Pulmonary lymph node (tissue), 1 donor: ENCODE measurements around the genes ANGPTL7 and MFN2.

GRCh38 chr1:10691493-10692120 lies 104.8 kb downstream of the CASZ1 start:
- PRO-cap = no peak

DNA sequence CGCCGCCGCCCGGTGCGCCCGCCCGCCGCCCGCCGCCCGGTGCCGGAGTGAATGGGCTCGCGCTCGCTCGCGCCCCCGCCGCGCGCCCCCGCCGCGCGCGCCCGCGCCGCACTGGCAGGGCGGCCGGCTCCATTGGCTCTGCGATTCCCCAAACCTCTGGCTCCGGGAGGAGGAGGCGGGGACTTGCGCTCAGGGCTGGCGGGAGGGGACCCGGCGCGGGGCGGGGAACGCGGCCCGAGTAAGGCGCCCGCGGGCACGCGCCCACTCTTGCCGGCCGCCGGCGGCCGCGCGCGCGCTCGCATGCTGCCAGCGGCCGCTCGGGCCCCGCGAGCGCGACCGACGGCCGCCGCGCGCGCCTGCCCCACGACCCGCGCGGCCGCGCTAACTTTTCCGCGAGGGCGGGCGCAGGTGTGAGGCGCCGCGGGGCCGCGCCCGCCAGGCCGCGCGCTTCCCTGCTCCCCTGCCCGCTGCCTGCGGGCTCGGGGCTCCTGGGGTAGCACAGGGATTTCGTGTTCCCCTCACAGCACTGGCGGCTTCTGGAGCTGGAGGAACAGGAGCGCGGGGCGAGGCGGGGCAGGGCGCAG lies 101.7 kb downstream of the CASZ1 start:
- PRO-cap = unidirectional peak, minus-strand start at position 44 of the sequence; unidirectional peak, minus-strand start at position 158 of the sequence

GRCh38 chr1:10717238-10718119 lies 79.0 kb downstream of the CASZ1 start:
- PRO-cap = no peak

- PRO-cap = no peak
Observed at GRCh38 chr1:10755251-10756375, 40.8 kb downstream of the CASZ1 start.

- PRO-cap = no peak
Observed at GRCh38 chr1:10761345-10762696, 34.6 kb downstream of the CASZ1 start.

DNA sequence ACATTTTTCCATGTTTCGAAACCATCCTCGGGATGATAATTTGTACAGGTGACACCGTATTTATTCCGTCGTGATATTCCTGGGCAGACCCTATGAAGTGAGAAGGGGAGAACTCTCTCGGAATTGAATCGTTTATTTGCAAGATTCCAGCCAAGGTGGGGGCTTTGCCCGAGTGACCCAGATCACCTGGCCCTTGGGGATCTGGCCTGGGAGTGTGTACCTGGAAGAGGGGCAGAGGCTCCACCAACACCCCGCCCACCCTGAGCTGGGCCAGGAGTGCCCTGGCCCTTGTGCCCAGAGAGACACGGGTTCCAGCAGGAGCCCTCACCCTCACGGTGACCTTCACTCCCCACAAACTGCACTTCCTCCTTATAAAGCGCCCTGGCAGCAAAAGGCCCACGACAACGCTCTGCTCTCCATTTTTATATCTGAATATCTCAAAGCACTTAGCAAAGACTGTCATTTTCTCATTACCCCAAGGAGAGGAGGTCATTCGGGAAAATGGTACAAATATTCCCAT lies 16.6 kb downstream of the CASZ1 start:
- PRO-cap = no peak

GRCh38 chr1:10818638-10819286 lies 22.3 kb upstream of the CASZ1 start:
- PRO-cap = no peak

- PRO-cap = no peak
Observed at GRCh38 chr1:10856057-10856413, 59.6 kb upstream of the CASZ1 start.

GRCh38 chr1:10903765-10904056 lies 78.2 kb downstream of the C1orf127 start:
- PRO-cap = no peak

- PRO-cap = no peak
Observed at GRCh38 chr1:11045339-11046076, 1.5 kb downstream of the MASP2 start.

DNA sequence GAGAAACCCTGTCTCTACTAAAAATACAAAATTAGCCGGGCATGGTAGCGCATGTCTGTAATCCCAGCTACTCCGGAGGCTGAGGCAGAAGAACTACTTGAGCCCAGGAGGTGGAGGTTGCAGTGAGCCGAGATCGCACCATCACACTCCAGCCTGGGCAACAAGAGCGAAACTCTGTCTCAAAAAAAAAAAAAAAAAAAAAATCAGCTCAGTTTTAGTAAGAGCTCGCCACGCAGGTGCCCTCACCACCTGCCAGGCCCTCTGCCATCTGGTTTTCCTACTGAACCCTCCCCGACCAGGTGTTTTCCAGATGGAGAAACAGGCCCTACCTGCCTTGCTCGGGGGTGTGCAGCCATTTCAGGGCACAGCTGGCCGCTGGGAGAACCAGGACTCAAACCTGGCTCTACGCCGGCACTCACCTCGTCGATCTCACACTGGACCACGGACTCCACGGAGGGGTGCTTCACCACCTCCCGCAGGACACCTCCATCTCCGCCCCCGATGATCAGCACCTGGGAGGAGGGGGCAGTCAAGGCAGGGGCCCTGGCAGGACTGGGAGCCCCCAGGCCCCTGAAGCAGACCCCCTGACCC lies 1.3 kb downstream of the SRM start:
- PRO-cap = no peak

DNA sequence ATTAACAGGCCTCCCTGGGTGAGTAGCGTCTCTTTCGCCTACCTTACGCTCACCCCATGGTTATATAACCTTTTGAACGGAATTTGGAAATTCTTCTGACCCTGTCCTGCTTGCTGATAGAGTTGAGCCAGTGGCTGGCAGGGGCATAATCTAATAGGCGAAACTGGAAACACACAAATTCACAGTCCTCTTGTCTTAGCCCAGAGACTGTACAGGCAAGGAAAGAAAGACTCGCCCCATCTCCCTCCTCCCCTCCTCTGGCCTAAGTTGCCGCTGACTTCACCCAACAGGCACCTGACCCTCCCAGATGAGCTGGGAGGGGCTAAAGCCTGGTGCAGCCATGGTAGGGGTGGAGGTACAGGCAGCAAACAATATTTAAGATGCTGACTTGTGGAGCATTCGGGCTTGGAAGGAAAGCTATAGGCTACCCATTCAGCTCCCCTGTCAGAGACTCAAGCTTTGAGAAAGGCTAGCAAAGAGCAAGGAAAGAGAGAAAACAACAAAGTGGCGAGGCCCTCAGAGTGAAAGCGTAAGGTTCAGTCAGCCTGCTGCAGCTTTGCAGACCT lies at the start of gene ANGPTL7:
Gene ANGPTL7, plus strand, starts transcription at position 402 of the 566 bp plus-strand sequence.
- PRO-cap = no peak

GRCh38 chr1:11267694-11268215 lies 5.2 kb upstream of the UBIAD1 start:
- PRO-cap = no peak

DNA sequence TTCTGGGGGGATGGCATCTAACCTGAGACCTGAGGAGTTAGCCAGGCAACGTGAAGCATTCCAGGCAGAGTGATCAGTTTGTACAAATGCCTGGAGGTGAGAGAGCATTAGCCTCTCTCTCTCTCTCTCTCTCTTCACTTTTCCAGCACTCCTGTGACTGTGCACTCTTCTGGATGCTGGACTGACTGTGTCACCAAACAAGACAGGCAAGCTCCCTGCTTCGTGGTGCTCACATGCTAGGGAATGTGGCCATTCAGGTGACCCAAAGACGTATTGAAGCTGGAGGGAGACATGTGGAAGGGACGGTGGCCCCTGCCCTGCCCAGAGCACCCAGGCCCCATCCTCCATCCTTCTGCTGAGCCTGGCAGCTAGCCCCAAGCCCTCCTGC lies 48.7 kb downstream of the UBIAD1 start:
- PRO-cap = no peak

DNA sequence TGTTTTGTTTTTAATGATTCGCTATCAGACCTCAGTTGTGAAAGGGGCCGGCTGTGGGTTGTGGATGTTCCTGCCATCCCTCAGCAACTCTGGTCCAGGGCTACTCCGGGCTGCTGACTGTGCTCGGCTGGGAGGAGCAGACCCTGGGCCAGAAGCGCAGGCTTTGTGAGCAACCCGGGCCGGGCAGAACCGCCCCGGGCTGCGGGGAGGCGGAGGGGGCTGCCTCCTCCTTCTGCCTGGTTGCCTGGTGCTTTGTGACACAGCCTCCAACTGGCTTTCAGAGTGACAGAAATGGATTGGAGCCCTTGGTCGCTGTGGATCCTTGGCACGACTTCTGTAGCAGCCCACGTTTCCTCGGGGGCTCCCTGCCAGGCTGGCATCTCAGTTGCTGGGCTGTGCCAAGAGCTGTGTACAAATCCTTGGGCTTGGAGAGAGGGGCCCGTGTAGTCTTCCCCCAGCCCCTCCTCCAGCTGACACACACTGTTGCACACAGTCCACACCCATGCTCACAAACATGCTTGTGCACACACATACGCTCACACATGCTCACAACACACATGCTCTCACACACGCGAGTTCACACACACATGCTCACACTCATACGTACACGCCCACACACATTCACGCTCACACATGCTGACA lies 10.1 kb downstream of the DRAXIN start:
- PRO-cap = no peak

- PRO-cap = bidirectional peak, plus-strand start at chr1:11731982, minus-strand start at chr1:11731956; unidirectional peak, plus-strand start at chr1:11731982
Observed at GRCh38 chr1:11731656-11732436, 4.1 kb upstream of the AGTRAP start.

- PRO-cap = bidirectional peak, plus-strand start at chr1:11803682, minus-strand start at chr1:11803584
Observed at GRCh38 chr1:11803385-11804161, 2.2 kb downstream of the MTHFR start.

GRCh38 chr1:11833105-11833877 lies 14.3 kb downstream of the NPPA start:
- PRO-cap = no peak

GRCh38 chr1:11839475-11839696 lies 8.2 kb downstream of the NPPA start:
- PRO-cap = no peak

DNA sequence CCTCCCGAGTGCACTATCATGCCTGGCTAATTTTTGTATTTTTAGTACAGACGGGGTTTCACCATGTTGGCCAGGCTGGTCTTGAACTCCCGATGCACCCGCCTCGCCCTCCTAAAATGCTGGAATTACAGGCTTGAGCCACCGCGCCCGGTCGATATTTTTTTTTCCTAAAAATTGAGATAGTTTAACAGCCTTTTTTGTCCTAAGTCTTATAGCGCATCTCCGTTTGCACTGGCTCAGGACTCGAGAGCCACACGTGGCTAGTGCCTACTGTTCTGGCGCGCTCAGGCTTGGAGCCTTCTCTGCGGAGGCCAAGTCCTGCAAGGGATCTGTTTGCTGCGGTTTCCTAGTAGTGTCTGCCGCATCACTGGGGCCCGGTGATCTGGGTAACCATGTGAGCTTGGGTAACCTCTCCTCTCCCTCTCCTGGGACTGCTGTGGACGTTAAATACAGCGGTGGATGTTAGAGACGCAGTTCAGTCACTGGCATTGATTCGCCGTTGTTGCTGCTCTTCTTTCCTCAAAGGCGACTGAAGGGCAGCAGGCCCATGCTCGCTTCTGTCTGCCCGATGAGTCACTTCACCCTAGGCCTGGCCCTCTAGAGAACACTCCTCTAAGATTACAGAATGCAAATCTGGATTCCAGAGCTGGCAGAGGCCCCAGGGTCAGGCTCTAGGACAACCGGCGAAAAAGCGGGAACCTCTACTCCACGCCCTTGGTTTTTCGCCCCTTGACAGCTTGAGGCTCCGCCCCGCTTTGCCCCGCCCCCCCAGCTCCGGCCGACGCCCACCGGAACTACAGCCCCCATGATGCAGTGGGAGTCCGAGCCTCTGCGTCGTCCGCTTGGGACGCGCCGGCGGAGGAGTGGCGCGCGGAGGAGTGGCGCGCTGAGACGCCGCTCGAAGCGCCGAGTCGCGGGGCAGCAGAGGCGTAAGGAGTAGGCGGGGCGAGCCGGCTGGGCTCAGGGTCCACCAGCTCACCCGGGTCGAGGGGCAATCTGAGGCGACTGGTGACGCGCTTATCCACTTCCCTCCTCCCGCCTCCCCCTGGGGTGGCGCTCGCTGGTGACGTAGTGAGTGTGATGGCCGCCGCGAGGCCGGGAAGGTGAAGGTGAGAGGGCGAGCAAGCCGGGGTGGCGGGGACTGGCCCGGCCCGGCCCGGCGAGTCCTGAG lies at the start of gene MFN2:
Gene MFN2, plus strand, starts transcription at position 1,069 of the 1,171 bp plus-strand sequence.
- PRO-cap = bidirectional peak, plus-strand start at position 813 of the sequence, minus-strand start at position 531 of the sequence; bidirectional peak, plus-strand start at position 994 of the sequence, minus-strand start at position 998 of the sequence